Lung (tissue), 4 donors: Measurements from ENCODE around the gene B4GALT3.

DNA sequence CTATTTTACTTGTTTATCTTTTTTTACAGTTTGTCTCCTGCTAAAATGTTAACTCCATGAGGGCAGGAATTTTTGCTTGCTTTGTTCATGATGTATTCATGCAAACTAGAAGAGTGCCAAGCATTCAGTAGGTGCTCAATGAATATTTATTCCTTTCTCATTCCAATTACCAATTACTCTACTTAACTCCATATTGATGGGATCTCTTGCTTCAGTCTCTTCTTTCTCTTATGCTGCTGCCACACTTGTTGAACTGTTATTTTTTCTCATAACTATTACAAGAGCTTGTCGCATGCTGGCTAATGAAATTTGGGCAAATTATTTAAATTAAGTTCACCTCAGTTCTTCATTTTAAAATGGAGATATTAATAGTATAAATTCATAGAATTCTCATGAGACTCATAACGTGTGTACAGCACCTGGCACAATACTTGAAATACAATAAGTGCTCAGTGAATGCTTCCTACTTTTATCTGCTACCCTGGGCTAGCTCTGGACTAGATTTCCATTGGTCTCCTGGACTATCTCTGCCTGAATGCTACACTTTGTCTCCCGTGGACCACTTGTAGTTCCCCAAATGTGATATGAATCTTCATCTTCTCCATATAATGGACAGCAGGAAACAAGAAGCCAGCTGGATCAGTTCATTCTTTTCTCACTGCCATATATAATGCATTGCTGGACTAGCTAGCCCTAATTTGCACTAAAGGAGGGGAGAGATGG is 993 bp downstream of the SLAMF6 start:
- PRO-cap: no peak
- RAMPAGE, long total RNA: no peak
- RRBS: no CpG with 5 or more reads among the region's 3 CpGs

DNA sequence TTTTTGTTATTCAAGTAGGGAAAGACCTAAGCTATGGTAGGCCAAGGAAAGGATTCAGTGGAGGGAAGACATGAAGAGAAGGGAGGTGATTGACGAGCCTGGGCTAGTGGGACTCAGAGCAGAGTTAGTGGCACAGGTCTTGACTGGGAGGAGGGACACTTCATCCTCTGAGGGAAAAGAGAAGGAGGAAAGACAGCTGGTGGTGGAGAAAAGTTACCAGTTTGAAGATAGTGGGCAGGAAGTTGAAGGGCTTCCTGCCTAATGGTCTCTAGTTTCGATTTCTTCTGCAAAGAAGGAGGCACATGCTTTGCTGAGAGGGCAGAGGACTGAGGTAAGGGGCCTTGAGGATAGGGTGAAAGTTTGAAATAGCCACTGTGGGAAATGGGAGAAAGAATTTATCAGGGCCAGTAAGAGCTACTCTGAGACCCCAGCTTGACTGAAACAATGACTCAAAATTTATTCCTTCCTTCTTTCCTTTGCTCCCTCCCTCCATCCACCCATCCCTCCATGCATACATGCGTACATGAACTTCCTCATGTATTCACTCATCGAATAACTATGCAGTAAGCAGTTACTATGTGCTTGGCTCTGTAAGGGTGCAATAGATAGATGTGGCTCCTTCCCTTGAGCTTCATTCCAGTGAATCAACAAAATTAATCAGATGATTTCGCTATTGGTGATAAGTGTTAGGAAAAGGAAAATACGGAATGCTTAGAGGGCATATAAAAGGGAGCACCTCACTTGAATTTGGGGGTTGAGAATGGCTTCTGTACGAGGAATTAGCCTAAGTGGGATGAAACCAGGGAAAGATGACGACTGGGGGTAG is 4.1 kb downstream of the CD48 start:
- PRO-cap: no peak
- RAMPAGE, long total RNA: no peak
- RRBS: no CpG with 5 or more reads among the region's 8 CpGs

DNA sequence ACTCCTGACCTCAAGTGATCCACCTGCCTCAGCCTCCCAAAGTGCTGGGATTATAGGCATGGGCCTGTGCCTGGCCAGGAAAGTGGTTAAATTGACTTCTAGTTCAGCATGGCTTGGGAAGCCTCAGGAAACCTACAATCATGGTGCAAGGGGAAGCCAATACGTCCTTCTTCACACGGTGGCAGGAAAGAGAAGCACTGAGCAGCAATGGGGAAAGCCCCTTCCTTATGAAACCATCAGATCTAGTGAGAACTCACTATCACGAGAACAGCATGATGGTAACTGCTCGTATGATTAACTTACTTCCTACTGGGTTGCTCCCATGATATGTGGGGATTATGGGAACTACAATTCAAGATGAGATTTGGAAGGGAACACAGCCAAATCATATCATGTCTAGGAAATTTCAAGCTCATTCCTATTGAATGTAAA is 1.1 kb upstream of the CD48 start:
- PRO-cap: no peak
- RAMPAGE, long total RNA: no peak
- RRBS: no CpG with 5 or more reads among the region's 4 CpGs

GRCh38 chr1:160861925-160862438 is 705 bp downstream of the CD244 start:
- PRO-cap: no peak
- RAMPAGE, long total RNA: no peak
- RRBS: no CpG with 5 or more reads among the region's 5 CpGs

GRCh38 chr1:161044365-161044882 is 1.4 kb downstream of the USF1 start:
- PRO-cap: no peak
- RAMPAGE, long total RNA: no peak

GRCh38 chr1:161133190-161133400 is 628 bp upstream of the DEDD start:
- PRO-cap: unidirectional peak, plus-strand start at chr1:161133265
- RAMPAGE, long total RNA: no peak
- RRBS: 0% methylated on average over 2 of the region's 7 CpGs

DNA sequence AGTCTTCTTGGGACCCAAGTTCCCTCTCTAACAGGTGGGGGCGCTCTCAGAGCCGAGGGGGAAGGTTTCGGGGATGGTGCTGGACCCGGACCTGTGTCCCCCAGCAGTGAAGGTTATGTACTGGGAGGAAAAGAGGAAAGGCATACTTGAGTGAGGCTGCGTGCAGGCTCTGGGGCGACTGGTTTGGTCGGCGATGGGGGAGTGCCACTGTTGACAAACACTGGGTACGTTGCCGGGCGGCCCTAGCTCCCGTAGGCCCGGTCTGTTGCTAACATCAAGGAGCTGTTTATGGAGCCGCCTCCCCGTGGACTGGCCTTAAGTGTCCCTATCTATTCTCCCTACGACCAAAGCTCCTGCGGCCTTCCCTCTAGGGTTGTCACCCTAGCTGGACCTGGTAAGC is 446 bp upstream of the PPOX start:
- PRO-cap: no peak
- RAMPAGE, long total RNA: no peak
- RRBS: no CpG with 5 or more reads among the region's 17 CpGs

DNA sequence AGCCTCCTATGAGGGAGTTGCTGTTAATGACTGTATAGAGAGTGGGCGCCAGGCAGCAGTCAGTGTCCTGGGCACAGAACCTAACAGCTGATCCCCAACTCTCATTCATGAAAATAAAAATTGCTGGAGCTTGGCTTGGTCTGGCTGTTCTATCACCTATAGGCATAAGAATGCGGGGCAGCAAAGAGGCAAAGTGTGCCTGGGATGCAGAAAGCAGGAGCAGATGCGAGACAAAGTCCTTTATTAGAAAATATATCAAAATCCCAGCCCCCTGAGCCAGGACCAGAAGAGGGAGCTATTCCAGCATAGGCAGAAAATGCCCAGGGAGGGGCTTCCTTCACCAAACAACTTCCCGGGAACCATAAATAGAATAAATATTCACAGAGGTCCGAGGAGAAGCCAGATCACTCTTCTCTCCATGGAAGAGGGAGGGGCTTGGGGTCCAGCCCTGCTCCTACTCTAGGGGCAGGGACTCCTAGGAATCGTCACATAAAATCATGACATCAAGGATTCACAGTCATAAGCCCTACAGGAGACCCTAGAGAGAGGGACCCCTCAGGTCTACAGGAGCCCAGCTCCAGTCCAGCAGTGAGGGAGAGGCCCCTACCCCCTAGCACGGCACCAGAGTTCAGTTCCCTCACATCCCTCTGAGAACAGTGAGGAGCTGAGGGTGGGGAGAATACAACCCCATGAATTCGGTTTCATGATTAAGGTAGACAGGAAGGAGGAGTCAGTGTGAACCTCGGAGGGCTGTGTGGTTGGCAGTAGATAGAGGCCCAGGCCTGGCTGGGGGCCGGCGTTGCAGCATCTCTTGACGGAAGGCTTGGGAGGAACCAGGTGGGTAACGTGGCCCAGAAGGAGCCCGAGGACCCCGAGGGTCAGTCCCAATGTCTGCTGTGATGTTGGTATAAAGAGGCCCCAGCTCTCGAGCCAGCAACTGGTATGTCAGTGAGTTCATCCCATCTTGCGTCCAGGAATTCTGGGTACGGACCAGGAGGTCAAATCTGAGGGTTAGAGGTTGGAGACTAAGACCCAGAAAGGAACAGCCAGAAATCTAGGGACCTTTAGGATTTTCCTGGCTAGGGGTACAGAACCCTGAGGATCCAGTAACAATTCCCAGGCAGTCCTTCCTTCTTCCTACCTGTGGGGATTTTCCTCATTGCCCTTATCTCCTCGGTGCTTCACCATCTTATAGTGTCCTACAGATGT is 5.3 kb downstream of the PPOX start:
- PRO-cap: no peak
- RAMPAGE, long total RNA: no peak
- RRBS: no CpG with 5 or more reads among the region's 19 CpGs

GRCh38 chr1:161176888-161178106 is at the start of gene B4GALT3:
Gene B4GALT3, minus strand, starts transcription at chr1:161177507.
- PRO-cap: bidirectional peak, plus-strand start at chr1:161177576, minus-strand start at chr1:161177486
- RAMPAGE, long total RNA: start-site peak on the minus strand at chr1:161177491-161177507, 93 and 64 reads in 2 replicates
- RRBS: 2% methylated on average over 9 of the region's 65 CpGs

DNA sequence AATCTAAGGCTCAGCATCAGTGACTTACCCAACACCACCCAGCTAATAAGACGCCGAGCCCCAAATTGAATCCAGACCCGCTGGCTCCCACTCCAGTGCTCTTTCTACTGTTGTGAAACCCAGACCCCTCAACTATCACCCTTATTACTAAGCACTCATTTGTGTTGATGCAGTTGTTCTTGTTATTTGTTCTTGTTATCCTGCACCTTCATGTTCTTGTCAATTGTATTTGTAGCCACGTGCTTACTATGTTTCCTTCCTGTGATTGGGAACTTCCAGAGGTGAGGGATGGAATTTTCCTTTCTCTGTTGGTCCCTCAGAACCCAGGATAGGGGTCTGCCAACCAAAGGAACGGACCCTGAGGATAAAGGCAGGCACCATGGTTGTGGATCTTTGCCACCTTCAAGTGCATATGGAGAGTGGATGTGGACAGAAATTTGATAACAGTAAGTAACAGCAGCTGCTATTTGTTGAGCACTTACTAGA is 9.6 kb downstream of the ADAMTS4 start:
- PRO-cap: no peak
- RAMPAGE, long total RNA: no peak
- RRBS: no CpG with 5 or more reads among the region's 5 CpGs

DNA sequence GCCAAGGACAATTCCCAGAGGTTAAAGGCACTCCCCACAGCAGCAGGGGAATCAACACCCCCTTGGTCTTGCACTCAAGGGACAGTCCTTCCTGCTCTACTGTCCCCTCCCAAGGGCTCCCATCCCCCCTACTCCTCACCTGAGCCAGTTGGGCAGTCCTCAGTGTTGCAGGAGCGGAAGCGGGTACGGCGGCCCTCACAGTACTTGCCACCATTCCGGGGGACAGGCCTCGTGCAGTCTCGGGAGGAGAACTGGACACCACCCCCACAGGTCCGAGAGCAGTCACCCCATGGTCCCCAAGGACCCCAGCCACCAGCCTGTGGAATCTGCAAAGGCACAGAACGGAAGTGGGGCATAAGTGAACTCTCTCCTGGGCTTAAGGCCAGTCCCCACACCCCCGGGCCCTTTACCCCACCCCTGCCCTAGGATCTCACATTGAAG is 5.3 kb downstream of the ADAMTS4 start:
- PRO-cap: no peak
- RAMPAGE, long total RNA: no peak
- RRBS: no CpG with 5 or more reads among the region's 10 CpGs

DNA sequence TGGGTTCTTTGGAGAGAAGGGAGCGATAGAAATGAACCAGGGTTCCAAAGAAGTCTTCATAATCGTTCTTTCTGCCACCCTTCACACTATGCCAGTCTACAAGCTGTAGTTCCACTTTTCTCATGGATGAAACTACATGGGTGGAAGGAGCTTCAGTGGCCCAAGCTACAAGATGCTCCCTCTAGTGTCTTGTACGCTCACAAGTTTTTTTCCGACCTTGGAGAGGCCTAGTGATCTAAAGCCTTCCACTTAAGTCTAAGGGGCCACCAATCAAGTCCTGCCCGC is 375 bp upstream of the TOMM40L start:
- PRO-cap: no peak
- RAMPAGE, long total RNA: no peak
- RRBS: no CpG with 5 or more reads among the region's 5 CpGs

DNA sequence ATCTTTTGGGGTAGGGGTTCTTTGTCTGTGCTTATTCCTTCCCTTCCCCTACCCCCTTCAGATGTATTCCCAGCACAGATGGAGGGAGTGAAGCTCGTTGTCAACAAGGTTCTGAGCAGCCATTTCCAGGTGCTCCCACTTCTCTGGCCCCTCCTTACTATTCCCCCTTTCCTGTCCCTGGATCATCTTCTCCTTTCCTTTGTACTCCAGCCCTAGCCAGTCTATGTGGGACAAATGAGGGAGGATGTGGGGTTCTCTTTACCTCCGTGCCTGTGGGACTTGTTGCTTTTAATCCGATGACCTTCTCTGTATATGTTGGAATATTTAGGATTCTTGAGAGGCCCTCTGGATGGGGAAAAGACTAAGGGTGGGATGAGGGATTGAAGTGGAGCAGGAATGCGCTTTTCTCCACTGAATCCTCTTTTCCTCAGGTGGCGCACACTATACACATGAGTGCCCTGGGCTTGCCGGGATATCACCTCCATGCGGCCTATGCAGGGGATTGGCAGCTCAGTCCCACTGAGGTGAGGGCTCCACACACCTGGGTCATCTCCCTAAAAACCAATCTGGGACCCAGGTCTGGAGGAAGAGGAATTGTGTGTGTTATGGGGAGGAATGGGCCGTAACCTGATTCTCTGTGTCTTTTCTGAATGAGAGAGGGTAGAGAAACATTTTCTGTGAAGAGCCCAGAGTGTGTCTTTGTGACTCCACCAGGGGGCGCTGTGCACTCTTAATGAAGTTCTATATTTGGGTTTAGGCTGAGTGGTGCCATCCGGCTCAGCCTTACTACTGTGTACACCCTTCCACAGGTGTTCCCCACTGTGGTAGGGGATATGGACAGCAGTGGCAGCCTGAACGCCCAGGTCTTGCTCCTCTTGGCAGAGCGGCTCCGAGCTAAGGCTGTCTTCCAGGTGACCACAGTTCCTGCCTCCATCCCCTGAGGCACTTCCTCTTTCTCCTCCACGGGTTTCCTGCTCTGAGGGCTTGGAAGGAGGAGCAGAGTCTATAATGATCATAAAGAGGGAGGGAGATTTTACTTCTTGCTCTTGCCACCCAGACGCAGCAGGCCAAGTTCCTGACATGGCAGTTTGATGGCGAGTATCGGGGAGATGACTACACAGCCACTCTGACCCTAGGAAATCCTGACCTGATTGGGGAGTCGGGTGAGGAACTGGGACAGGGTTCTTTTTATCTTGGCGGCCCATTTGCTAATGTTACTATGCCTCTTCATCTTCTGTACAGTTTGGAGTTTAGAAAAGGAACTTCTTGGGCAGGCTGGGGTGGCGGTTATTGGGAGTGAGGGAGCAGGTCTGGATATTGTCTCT is 1.4 kb downstream of the TOMM40L start:
- PRO-cap: no peak
- RAMPAGE, long total RNA: no peak
- RRBS: no CpG with 5 or more reads among the region's 20 CpGs

GRCh38 chr1:161378950-161379386 is 11.3 kb upstream of the CFAP126 start:
- PRO-cap: bidirectional peak, plus-strand start at chr1:161379308, minus-strand start at chr1:161379201
- RAMPAGE, long total RNA: no peak
- RRBS: no CpG with 5 or more reads among the region's 23 CpGs

- PRO-cap: no peak
- RAMPAGE, long total RNA: no peak
- RRBS: no CpG with 5 or more reads among the region's 5 CpGs
Observed at GRCh38 chr1:161382360-161383107, 14.9 kb upstream of the CFAP126 start.

GRCh38 chr1:161389404-161390076 is 21.9 kb upstream of the CFAP126 start:
- PRO-cap: bidirectional peak, plus-strand start at chr1:161390345, minus-strand start at chr1:161389906
- RAMPAGE, long total RNA: no peak
- RRBS: no CpG with 5 or more reads among the region's 47 CpGs

DNA sequence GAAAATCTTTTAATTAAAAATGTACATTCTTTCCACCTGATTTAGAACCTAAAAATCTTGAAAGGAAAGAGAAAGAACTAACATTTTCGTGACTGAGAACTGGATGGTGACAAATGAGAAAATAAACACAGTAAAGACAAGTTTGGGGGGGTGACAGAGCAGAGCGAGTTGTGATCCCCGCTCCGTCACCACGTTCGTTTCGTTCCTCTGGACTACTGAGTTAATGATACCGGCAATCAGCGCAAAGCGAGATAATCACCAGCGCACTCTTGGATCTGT is 31.2 kb upstream of the CFAP126 start:
- PRO-cap: no peak
- RAMPAGE, long total RNA: no peak
- RRBS: 13% methylated on average over 4 of the region's 11 CpGs

GRCh38 chr1:161420607-161420930 is 52.9 kb upstream of the CFAP126 start:
- PRO-cap: no peak
- RAMPAGE, long total RNA: no peak
- RRBS: no CpG with 5 or more reads among the region's 10 CpGs

- PRO-cap: no peak
- RAMPAGE, long total RNA: no peak
- RRBS: no CpG with 5 or more reads among the region's 14 CpGs
Observed at GRCh38 chr1:161427968-161428515, 60.4 kb upstream of the CFAP126 start.

DNA sequence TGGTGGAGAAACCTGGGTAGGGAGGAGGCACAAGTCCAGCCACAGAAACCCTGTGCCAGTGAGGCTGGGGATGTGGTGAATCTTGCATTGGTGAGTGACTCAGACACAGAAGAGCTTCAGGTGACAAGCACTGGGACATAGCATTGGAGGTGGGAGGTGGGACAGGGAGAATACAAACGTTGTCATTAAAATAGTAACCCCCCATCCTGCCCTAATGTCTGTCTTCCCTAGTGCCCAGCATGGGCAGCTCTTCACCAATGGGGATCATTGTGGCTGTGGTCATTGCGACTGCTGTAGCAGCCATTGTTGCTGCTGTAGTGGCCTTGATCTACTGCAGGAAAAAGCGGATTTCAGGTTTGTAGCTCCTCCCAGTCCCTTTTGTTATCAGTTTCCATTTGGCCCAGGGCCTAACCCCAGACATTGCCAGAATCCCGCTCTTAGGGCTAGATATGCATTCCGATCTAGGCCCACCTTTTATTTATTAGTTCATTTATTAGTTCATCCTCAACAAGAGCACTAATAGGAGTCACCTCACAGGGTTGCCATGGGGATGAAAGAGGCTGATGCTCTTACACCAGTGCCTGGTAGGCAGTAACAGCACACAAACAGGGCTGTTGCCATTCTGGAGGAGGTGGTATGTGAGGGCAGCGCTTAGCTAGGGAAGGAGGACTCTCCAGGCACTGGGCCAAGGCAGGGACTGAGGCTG is 5.5 kb downstream of the FCGR2A start:
- PRO-cap: no peak
- RAMPAGE, long total RNA: no peak
- RRBS: no CpG with 5 or more reads among the region's 6 CpGs